ENCODE measurements around a stretch of chr14.

DNA sequence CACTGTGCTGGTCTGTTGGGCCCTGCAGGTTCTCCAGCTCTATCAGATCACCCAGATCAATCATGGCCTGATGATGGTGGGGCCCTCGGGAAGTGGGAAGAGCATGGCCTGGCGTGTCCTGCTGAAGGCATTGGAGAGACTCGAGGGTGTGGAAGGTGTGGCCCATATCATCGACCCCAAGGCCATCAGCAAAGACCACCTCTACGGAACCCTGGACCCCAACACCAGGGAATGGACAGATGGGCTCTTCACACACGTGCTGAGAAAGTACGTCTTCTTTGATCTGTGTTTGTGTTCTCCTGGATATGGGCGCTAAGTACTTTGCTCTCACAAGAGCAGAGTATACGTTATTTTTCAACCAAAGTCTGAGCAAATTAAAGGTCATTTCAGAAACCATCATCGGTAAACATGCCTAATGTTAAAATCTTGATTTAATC, 47.5 kb downstream of the DYNC1H1 start:
- RRBS, result no CpG with 5 or more reads among the region's 10 CpGs

- RRBS, result no CpG with 5 or more reads among the region's 18 CpGs
Observed at GRCh38 chr14:102016566-102017395, 52.4 kb downstream of the DYNC1H1 start.

DNA sequence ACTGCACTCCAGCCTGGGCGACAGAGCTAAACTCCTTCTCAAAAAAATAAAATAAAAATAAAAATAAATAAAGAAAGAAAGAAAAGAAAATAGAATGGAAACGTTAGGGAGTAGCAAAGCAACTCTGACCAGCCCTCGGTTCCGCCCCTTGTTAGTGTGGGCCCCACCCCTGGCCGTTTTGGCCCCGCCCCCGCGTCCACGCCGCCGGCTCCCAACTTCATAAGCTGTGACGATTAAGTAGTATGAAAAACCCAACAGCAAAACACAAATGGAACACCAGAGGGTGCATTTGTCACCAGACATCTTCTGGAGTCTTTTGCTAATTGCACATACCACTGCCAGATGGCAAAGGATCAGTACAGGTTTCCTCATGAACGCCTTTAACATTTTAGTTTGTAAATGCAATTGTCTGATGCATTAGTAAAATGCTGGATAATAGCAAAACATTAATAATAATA, 23.8 kb downstream of the HSP90AA1 start:
- RRBS, result no CpG with 5 or more reads among the region's 13 CpGs

DNA sequence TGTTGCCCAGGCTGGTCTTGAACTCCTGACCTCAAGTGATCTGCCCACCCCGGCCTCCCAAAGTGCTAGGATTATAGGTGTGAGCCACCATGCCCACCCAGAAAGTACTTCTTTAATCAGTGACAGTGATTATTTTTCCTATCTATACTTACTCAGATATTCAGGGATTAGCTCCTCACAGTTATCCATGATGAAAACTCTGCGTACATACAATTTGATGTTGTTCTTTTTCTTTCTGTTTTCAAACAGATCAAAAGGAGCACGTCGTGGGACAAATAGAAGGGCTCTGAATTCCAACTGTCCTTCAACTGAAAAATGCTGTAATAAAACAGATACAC, 2.6 kb downstream of the HSP90AA1 start:
- RRBS, result no CpG with 5 or more reads among the region's 4 CpGs

- RRBS, result no CpG with 5 or more reads among the region's 16 CpGs
Observed at GRCh38 chr14:102134637-102135253, 5.0 kb upstream of the WDR20 start.

- RRBS, result no CpG with 5 or more reads among the region's 4 CpGs
Observed at GRCh38 chr14:102191004-102191582, 51.4 kb downstream of the WDR20 start.

DNA sequence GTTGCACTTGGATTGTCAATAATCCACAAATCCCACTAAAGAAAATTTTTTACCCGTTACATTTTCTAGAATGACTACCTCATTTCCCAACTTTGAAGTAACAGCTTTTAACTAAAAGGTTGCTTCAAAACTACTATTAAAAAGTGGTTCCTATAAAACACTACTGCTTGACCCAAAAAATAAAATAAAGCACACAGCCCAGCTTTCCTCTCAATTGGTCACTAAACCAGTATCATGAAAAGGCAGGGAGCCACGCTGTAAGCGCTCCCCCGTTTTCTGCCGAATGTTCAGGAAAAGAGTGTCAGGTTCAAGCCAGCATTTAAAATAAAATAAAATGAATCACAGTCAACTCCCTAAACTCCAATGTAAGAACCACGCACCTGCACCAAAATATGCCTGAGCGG, 660 bp downstream of the MOK start:
- RRBS, result no CpG with 5 or more reads among the region's 7 CpGs

DNA sequence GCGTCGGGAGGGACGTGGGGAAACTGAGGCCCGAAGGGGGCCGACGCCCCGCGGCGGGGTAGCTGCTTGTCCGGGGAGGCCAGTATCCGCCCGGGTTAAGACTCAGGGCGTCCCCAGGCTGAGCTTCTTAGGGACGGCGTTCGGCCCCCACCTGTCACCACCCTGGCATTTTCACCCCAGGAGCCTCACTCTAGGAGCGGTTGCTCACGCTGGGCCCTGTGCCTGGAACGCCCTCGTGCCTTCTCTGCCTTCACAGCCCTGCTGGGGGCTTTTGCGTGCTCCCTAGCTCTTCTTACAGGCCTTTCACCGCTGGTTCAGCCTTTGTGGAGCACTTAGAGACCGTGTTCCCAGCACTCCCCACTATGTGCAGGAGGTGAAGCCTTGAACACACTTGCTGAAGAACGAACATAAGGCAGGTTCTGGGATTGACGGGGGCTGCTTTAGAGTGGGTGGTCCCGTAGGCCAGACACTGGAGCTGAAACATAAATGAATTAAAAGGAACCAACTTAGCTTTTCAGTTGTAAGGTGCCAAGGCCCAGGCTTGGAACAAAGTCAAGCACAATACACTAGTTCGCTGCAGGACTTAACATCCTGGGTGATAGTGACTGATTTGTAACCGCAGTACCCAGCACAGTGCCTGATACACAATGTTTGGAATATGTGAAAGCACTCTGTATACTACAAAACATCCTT, 659 bp downstream of the ZNF839 start:
- RRBS, result no CpG with 5 or more reads among the region's 28 CpGs

GRCh38 chr14:102364757-102365253, 2.1 kb downstream of the TECPR2 start:
- RRBS, result no CpG with 5 or more reads among the region's 3 CpGs

DNA sequence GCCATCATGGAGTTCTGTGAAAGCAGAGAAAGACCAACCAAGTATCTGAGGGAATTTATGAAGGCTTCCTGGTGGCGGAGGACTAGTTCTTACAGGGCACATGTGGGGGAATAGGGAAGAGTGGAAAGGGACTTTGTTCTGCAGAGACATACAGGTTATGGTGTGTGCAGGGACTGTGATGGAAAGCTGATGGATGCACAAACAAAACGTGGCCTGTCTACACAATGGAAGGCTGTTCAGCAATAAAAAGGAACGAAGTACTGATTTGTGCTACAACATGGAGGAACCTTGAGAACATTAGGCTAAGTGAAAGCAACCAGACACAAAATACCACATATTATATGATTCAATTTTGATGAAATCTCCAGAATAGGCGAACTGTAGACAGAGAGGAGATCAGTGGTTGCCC, 2.6 kb downstream of the TECPR2 start:
- RRBS, result no CpG with 5 or more reads among the region's 4 CpGs

- RRBS, result no CpG with 5 or more reads among the region's 6 CpGs
Observed at GRCh38 chr14:102474931-102475446, 34.6 kb downstream of the ANKRD9 start.

DNA sequence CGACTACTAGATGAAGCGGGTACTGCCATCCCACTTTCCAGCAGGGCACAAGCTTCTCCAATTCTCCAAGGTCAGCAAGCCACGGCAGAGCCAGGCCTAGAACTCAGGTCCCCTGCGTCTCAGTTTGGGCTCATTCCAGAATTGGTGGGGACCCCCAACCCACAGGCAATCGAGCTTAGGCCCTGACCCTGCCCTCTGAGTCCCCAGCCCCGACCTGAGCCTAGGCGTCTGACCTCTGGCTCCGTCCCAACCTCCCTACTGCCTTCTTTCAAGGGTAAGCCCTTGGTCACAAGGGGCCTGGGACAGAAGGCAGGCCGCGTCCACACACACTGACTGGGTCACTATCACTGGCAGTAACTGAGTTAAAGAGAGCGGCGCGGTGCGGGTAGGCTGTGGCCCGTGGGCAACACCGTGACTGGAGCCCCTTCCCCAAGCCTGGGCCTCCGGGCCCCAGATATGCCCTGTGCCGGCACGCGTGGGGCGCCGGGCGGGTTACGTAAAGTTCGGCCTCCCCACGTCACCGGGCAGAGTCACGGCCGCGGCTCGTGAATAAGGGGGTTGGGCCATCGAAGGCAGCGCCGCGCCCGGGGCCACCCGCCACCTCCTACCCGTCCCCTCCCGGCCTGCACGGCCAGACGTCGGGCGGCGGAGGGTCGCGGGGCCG, 693 bp downstream of the ANKRD9 start:
- RRBS, result 2% methylated on average over 22 of the region's 47 CpGs

GRCh38 chr14:102510754-102511165, 1.2 kb upstream of the ANKRD9 start:
- RRBS, result no CpG with 5 or more reads among the region's 10 CpGs

GRCh38 chr14:102585216-102585960, 7.1 kb upstream of the RCOR1 start:
- RRBS, result no CpG with 5 or more reads among the region's 19 CpGs

- RRBS, result no CpG with 5 or more reads among the region's 19 CpGs
Observed at GRCh38 chr14:102590459-102591253, 1.8 kb upstream of the RCOR1 start.

DNA sequence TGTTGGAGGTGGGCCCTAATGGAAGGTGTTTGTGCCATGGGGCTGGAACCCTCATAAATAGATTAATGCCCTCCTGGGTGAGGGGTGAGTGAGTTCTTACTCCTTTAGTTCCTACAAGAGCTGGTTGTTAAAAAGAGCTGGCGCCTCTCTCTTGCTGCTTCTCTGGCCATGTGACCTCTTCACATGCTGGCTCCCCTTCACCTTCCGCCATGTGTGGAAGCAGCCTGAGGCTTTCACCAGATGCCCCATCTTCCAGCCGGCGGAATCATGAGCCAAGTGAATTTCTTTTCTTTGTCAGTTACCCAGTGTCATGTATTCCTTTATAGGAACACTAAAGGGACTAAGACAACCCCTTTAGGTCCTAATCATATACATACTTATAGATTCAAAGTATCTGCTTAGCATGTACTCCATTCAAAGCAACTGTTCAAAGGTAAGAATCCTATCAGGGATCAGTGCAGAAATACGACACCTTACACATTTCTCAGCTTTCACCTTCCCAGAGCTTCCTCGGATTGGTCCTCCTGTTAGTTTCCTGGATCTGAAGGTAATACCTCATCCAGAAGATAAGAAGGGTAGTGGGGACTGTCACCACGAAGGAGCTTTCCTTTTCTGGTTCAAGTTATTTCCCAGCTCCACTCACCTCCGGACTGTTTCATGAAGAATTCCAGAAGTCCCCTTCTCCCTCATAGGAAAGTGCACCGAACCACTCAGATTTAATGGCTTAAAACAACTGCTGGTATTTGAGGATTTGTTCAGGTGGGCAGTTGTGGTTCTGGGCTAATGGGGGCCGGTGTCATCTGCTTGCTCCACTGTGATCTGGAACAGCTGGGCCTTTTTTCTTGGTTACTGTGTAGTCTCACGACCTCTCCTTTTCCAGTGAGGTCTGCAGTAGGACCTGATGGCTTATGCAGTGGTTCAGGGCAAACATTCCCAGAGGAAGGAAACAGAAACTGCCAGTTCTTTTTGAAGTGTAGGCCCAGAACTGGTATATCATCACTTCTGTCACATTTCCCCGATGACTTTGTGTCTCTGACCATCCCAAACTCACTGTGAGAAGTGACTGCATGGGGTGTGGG, 38.0 kb downstream of the RCOR1 start:
- RRBS, result no CpG with 5 or more reads among the region's 12 CpGs

DNA sequence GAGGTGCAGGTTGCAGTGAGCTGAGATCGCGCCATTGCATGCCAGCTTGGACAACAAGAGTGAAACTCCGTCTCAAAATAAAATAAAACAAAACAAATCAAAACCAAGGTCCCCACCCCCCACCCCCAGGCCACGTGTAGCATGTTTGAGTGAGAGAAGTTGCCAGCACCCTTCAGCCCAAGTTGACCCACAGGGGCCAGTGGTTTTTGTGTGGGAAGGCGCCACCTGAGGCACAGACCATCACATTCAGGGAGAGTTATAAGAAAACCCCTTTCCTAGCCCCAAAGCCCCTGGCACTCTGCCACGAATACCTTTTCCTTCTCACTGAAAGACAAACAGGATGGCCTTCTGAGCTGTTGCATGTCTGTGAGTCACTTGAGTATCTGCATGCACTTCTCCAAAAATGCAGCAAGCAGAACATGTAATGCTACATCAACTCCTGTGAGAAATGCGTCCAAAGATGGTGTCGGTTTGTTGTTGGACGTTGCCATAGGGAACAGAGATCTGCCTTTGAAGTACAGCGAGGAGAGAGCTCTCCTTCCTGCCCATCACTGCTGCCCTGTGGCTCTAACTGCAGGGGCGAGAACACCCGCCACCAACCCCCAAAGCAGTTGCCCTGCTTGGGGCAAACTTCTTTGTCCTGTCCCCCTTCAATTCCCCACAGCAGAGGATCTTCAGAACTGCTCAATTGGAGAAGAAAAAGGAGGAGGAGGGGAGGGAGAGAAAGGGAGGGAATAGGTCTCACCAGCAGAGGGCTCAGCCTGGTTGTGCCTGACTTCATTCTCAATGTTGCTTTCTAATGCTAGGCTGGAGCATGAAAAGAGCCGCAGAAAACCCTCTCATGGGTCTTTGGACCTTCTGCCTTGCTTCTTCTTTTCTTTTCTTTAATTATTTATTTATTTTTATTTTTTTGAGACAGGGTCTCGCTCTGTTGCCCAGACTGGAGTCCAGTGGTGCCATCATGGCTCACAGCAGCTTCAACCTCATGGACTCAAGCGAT, 2.6 kb upstream of the TRAF3 start:
- RRBS, result no CpG with 5 or more reads among the region's 15 CpGs

GRCh38 chr14:102780409-102781177, 3.3 kb downstream of the TRAF3 start:
- RRBS, result no CpG with 5 or more reads among the region's 9 CpGs

DNA sequence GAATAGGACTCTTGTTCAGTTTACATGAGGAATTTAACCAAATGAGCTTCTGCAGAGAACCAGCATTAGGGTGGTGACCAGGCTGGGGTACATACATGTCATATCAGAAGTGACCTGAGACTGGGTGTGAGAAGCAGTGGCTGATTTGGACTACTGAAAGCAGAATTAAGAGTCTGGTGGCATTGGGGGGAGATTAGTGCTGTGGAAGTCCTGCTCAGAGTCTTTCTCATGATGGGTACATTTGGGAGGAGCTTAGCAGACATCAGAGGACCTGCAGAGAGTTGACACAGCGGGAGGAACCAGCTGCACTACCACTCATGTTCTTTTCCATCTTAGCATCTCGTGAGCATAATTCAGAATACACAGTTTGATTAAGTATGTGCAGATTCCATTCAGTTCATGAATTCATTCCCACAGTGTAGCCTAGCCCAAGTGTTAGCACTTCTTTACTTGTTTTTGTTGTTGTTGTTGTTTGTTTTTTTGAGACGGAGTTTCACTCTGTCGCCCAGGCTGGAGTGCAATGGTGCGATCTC, 21.8 kb downstream of the TRAF3 start:
- RRBS, result no CpG with 5 or more reads among the region's 5 CpGs

DNA sequence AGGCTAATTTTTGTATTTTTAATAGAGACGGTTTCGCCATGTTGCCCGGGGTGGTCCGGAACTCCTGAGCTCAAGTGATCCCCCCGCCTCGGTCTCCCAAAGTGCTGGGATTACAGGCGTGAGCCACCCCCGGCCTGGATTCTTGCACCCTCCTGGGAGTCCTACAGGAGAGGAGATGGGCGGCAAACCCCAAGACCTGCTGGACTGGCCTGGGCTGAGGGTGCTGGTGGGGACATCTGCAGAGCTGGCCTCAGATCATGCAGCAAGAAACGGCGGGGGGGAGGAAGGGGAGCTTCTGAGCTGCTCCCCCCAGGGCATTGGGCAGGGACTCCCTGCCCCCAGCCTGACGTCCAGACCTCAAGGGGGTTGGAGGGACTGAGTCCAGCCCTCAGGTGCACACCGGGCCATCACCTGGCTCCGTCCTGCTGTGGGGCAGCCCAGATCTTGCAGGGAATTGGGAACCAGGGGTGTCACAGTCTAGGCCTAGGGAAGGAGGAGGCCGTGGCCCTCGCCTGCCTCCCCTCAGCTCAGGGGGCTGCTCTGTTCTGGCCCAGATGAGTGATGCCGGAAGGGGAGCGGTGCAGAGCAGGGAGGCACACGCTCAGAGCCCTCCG, 9.1 kb upstream of the AMN start:
- RRBS, result no CpG with 5 or more reads among the region's 20 CpGs